HL-60 (cell line): ENCODE results near the genes STAB1 and CACNA1D.

DNA sequence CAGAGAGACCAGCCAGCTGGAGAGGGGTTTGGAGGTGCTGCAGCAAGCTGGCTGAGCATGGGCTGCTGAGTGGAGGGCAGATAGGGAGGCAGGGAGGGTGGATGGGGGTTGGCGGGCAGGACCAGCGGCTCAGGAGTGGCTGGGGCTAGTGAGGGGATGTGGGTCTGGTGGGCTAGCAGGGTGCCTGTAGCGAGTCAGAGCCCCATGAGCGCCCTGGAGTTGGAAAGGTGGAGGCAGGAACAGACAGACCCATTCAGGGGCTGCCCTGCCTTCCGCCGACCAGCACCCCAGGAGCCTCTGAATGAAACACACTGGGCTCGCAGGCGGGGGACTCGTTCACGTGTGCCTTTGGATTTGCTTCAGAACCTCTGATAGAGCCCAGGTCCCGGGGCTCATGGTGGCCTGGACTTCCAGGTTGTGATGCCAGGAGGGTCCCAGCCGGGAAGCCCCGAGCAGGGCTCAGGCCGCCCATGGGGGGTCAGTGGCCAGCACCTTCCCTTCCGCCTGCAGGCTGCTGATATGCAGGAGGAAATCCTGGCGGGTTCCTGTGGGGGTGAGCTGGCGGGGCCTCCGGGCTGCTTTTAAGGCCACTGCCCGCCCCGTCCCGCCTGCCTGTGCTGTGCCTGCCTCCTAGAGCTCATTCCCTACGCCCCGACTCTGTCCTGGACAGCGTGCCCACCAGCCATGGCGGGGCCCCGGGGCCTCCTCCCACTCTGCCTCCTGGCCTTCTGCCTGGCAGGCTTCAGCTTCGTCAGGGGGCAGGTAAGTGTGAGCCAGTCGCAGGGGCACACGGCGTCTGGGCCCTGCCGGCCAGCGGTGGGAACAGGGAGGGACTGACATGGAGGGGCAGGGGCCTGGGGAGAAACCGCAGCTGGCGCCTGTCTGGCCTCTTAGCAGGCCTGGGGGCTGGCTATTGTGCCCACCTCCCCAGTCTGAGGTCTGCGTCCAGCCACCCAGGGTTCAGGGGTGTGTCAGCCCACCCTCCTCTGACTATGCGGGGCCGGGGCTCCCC, at the start of gene STAB1:
TSS of gene STAB1 (plus strand) at position 609 of the 1,012 bp plus-strand sequence.
- RRBS: 97% methylated on average over 2 of the region's 37 CpGs

DNA sequence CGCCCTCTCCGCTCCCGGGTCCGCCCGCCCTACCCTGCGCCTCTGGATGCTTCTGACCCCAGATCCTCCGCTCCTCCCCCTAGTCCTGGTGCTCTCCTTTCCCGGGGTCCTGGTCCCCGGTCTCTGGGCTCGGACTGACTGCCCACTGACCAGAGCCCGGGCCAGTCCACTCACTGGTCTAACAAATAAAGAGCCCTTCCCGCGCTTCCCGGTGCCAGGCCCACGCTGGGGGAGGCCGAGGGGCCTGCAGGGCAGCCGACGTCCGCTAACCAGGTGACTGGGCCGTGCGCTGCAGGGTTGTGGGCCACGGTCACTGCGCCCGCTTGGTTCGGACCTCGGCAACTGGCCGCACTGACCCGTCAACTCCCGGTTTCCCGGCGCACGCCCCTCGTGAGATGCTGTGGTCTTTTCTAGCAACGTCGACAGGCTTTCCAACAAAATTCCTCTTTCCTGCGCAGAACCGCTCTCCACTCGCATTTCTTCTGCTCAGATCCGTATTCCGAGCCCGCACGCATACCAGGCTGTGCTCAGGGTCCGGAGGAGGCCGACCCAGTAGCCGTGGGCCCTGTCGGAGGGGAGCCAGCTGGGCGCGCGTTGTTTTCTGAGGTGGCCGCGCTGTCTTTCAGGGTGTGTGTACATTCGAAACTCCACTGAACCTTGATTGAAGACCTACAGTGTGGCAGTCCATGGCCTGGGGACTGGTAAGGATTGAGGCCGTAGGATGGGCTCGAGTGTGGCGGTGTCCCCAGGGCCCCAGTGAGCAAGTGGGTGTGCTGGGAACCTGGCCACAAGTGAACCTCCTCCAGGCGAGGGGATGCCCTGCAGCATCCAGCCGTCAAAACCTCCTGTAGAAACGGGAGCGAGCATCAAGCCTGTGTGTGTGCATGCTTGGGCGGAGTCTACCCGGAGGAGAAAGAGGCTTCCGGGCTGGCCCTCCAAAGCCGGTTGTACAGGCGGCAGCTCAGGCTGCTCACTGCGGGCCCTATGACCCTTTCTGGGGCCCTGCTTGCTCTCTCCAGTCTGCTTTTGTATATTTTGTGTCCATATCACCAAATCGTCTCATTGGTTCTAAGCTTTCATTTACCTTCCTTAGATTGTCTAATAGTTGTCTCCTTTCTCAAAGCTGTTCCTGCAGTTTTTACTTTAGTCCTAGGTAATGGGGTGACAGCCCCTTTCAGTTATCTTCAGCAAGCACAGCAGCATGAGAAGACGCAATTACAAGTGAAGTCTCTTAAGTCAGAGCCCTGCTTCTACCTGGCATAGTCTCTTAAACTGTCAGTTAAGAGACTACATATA, 968 bp upstream of the NT5DC2 start:
- RRBS: 61% methylated on average over 11 of the region's 67 CpGs

DNA sequence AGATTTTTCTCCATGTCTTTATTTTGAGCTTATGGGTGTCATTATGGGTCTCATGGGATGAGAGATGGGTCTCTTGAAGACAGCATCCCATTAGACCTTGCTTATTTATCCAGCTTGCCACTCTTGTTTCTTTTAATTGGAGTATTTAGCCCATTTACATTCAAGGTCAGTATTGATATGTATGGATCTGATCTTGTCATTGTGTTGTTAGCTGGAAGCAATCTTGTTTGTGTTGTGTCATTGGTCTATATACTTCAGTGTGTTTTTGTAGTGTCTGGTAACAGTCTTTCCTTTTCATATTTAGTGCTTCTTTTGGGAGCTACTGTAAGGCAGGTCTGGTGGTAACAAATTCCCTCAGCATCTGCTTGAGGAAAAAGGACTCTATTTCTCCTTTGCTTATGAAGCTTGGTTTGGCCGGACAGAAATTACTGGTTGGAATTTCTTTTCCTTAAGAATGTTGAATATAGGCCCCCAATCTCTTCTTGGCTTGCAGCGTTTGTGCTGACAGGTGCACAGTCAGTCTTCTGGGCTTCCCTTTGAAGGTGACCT, 58.1 kb downstream of the UQCC5 start:
- RRBS: no CpG with 5 or more reads among the region's 2 CpGs

- RRBS: no CpG with 5 or more reads among the region's 4 CpGs
Measured at GRCh38 chr3:52773704-52773954, 2.9 kb upstream of the NEK4 start.

- RRBS: no CpG with 5 or more reads among the region's 17 CpGs
Measured at GRCh38 chr3:52817871-52819091, 12.2 kb downstream of the ITIH4 start.

- RRBS: no CpG with 5 or more reads among the region's 5 CpGs
Measured at GRCh38 chr3:52845157-52845454, 10.3 kb upstream of the MUSTN1 start.

GRCh38 chr3:53031090-53031604, 14.7 kb downstream of the SFMBT1 start:
- RRBS: no CpG with 5 or more reads among the region's 3 CpGs

DNA sequence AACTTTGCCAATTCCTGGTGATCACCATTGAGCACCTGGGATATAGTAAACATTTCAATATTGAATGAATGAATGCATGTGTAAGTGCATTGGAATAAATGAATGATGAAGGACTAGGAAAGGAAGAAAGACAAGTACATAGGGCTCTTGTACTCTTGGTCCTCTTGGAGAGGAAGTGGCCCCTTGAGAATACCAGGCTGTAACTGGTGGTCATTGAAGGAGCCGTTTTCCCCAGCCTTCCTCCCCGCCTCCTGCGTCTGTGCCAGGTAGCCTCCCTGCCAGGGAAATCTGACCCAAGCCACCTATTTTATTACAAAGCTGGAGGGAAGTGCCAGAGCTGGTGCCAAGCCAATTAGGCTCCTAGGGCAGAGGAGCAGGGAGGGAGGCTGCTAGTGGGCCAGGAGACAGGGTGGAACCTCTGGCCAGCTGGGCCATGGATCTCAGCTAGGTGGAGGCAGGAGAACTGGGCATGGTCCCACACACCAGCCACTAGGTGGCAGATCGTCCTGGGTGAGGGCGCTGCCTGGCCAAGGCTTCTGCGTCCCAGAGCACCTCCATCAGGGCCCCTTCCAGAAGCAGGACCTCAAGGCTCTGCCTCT, 4.3 kb upstream of the RFT1 start:
- RRBS: no CpG with 5 or more reads among the region's 6 CpGs

DNA sequence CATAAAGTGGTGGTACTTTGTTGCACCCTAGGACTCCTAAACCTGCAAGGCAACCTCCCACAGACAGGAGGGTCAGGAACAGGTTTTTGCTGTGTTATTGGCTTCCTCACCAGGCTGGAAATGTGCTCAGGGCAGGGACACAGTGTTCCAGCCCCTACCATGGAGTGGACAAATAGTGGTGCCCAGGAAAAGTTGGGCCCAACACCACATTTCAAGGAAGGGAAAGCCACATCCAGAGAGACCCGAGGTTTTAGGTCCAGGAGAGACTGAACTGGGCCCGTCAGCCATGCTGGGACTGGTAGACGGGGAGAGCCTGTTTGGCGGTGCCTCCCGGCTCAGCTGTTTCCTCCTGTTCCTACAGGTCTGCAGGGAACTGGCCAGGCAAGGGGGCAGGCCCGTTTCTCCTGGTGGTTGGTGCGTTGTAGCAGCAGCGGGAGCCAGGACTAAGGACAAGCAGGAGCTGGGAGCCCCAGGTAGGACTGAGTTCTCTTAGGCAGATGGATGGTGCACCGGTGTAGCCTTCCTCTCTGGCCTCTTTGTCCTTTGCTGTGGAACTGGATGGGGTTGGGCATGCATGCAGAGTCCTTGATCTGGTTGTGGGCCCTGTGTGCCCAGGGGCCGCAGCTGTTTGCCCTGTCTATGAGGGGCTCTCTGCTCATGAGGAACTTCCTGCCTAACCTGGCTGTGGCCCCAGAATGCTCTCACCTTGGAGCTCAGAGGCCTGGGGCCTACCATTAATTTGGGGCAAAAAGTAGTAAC, 3.9 kb downstream of the PRKCD start:
- RRBS: no CpG with 5 or more reads among the region's 10 CpGs

GRCh38 chr3:53187068-53187623, 26.1 kb downstream of the PRKCD start:
- RRBS: no CpG with 5 or more reads among the region's 6 CpGs

GRCh38 chr3:53192609-53192959, 31.6 kb downstream of the PRKCD start:
- RRBS: no CpG with 5 or more reads among the region's 3 CpGs

- RRBS: 100% methylated on average over 3 of the region's 12 CpGs
Measured at GRCh38 chr3:53230241-53230753, 25.5 kb downstream of the TKT start.

GRCh38 chr3:53235880-53236619, 19.8 kb downstream of the TKT start:
- RRBS: no CpG with 5 or more reads among the region's 12 CpGs

GRCh38 chr3:53478843-53479239, 15.6 kb upstream of the CACNA1D start:
- RRBS: no CpG with 5 or more reads among the region's 3 CpGs

- RRBS: 10% methylated on average over 92 of the region's 129 CpGs
Measured at GRCh38 chr3:53493624-53494756, at the start of gene CACNA1D. TSS of gene CACNA1D (plus strand) at chr3:53494611.

DNA sequence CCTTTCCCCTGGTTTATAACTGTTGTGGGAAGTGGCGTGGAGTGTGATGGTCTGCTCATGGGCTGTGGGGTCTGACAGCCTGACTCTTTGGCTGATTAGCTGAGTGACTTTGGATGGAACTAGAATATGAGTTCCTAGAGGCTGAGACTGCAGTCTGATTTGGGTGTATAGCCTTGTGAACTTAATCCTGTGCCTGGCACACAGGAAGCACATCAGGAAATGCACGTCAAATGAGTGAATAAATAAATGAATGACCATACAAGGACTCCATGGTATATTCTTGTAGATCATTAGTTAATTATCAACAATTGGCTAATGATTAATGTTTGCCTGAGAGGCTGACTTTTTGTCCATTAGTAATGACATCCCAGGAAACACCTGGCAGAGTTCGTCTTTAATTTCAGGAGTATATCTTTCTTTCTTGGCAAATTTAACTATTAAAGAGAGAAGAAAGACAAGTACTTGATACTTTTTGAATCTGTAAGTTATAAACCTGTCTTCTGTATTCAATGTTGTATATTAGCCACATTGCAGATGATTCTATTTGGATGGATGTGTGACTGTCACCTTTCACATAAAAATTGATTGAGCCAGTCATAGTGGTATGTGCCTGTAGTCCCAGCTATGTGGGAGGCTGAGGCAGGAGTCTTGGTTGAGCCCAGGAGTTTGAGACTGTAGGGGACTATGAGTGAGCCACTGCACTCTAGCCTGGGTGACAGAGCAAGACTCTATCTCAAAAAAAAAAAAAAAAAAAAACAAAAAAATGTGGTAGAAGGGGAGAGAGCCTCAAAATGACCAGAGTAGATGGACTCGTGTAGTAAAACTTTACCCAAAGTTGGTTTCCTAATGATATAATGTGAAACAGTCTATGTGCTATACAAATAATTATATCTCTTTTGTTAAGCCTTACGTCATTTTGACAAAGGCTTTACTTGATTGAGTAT, 12.2 kb downstream of the CACNA1D start:
- RRBS: no CpG with 5 or more reads among the region's 5 CpGs

- RRBS: no CpG with 5 or more reads among the region's 8 CpGs
Measured at GRCh38 chr3:53806357-53807028, 39.7 kb downstream of the CHDH start.

DNA sequence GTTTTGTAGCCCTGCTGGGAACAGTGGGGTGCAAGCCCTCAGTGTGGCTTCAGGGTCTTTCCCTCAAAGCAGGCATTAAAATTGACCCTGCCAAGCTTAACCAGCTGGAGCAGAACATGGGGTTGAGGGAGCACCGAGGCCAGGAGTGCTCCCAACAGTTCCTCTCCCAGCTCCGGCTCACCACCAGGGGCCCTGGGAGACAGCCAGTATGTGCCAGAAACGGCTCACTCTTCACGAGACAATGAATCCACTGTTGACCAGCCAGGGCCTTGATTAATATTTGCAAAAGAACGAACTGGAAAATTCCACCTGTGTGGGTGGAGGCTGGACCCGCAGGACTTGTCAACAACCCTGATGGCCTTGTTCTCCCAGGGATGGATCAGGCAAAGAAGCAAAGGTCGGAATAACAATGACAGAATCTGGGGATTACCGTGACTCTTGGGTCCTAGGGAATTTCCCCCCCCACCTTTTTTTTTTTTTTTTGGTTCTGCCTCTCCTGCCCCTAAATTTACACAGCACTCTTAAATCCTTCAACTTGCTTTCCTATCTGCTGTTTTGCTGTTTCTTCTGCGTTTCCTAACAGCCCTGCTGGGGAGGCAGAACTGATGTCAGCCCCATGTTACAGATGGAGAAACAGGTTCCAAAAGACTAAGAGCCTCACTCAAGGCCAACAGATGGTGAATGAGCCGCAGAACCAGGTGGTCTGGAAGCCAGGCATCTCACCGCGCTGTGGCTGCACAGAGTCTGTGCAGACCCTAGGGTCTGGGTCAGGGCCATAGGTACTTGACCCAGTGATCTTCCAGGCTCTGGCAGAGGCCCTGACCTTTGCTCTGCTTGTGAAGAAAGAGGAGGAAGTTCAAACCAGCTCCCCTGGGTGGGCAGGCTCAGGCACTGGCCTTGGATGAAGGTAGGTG, 3.2 kb downstream of the CHDH start:
- RRBS: no CpG with 5 or more reads among the region's 12 CpGs

GRCh38 chr3:54122900-54123282, 539 bp downstream of the CACNA2D3 start:
- RRBS: no CpG with 5 or more reads among the region's 26 CpGs

DNA sequence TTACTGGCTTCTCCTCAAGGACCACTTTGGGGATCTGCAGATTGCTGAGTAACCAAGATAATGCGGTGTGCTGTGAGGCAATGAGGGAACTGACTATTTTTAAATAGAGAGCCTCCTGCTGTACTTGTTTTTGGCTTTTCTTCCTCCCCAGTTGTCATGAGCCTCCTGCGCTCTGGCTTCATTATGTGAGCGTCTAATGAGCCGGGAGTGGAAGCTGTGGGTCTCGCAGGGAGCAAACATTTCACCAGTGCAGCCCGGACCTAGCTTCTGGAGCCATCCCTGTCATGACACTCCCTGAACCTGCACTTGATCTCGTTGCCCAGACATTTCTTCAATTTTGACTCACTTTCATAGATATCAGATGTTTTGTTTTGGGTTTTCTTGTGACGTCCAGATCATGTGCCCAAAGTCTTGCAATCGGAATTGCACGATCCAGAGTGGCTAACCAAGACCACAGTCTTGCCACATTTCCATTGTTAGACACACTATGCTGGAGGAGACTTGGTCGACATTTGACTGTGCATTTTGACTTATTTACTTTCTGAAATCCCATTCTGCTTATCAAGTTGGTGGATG, 327.2 kb downstream of the LRTM1 start:
- RRBS: 63% methylated on average over 2 of the region's 11 CpGs